A375 (cell line): ENCODE measurements around the gene B3GAT2.

- RAMPAGE, long total RNA, result no peak
These were observed 813 bp downstream of the LMBRD1 start for GRCh38 chr6:69796013-69796380.

GRCh38 chr6:69881797-69882313 is 15.5 kb downstream of the COL19A1 start:
- RAMPAGE, long total RNA, result no peak

GRCh38 chr6:70672373-70672941 is 4.8 kb downstream of the SMAP1 start:
- RAMPAGE, long total RNA, result no peak

- RAMPAGE, long total RNA, result no peak
These were observed 326 bp downstream of the B3GAT2 start for GRCh38 chr6:70956516-70956951.

GRCh38 chr6:70956952-70957431 is at the start of gene B3GAT2:
B3GAT2 (minus strand) TSS chr6:70957060.
- RAMPAGE, long total RNA, result no peak

DNA sequence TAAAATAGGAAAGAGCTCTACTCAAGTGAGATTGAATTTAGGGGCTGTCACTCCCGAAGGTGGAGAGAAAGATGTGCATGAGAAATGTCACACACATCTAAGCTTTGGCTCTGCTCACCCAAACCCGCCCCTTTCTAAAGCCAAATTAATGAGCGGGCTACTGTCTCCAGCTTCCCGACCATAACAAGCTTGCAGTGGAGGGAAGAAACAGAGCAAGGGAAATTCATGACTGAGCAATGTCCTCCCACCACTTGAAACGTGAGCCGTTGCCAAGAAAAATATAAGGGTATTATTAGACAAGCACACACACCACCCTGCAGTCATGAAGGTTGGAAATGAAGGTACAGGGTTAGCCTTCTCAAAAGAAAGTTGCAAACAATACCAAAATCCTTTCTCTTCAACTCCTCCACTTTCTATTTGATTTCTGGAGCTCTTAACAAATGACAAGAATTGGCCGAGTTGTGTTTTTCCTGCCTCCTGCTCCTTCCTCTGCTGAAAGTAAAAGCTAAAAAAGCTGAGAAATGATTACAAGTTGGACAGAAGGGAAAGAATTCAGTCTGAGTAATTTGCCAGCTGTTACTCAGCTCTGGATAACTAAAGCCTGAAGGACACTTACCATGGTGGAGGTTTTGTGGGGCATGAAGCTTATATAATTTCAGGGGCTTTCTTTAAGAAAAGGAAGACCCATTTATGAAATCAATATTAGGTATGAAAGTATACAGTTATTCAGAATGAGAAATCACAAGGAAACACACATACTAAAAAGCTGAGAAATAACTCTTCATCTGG is 151.1 kb upstream of the B3GAT2 start:
- RAMPAGE, long total RNA, result no peak

- RAMPAGE, long total RNA, result no peak
These were observed 1.5 kb upstream of the OGFRL1 start for GRCh38 chr6:71286926-71287682.

GRCh38 chr6:71289186-71289864 is 714 bp downstream of the OGFRL1 start:
- RAMPAGE, long total RNA, result no peak

DNA sequence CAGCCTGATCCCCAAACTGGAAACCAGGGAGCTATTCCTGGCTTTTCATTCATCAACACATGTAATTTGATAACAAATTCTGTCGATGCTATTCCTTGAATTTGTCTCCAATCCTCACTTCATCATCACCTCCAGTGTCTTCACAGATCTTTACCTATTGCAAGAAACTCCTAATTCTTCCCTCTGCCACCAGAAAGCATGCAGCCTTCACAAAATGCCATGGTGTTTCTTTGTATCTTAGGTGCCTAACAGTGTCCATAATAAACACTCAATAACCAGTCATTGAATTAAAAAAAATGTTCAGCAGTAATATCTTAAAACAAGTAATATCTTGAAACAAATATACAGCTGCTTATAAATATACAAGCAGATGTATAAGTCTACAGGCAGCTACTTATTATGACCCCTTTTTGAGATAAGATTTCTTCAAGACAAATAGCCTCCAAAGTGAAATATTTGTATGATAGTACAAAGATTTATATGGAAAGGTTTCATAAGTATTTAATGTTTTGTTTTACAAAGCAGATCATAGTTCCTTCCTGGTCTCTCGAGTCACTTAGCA is 23.8 kb downstream of the OGFRL1 start:
- RAMPAGE, long total RNA, result no peak

DNA sequence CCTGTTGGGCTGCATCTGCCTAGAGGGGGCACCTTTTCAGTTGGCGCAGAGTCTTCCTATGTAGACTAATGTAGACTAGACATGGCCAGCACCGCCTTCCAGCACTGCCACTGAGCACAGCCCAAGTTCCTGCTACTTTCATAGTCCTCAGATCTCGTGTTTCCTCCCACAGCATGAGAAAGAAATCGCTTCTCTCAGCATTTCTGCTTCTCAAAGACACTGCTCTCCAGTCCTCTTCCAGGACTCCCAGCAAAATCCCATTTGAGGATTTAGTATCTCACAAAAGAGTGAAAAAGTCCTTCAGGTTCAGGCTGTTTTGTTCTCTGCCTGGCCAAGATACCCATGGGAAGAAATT is 35.6 kb downstream of the OGFRL1 start:
- RAMPAGE, long total RNA, result no peak

- RAMPAGE, long total RNA, result no peak
These were observed 70.8 kb downstream of the OGFRL1 start for GRCh38 chr6:71359246-71359909.

DNA sequence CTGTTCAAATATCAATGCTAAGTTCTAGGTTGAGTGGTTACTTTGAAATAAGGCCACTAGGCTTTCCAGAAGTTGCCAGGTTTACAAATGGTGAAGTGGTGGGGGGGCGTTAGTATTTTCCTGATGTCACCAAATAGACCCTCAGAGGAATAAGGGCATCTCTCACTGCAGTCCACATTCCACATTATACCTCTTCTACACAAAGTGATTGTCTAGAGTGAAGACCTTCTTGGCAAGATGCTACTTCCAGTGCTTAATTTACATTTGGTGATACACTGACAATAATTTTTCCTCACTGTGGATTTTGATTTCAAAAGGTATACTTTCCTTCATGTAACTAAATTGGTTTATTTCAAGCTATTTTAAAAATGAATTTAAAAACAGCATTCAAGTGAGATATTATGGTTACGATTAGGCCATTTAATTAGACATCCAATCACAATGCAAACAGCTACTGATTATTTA is 129.3 kb downstream of the OGFRL1 start:
- RAMPAGE, long total RNA, result no peak

- RAMPAGE, long total RNA, result no peak
These were observed 180.6 kb downstream of the OGFRL1 start for GRCh38 chr6:71469037-71469800.

DNA sequence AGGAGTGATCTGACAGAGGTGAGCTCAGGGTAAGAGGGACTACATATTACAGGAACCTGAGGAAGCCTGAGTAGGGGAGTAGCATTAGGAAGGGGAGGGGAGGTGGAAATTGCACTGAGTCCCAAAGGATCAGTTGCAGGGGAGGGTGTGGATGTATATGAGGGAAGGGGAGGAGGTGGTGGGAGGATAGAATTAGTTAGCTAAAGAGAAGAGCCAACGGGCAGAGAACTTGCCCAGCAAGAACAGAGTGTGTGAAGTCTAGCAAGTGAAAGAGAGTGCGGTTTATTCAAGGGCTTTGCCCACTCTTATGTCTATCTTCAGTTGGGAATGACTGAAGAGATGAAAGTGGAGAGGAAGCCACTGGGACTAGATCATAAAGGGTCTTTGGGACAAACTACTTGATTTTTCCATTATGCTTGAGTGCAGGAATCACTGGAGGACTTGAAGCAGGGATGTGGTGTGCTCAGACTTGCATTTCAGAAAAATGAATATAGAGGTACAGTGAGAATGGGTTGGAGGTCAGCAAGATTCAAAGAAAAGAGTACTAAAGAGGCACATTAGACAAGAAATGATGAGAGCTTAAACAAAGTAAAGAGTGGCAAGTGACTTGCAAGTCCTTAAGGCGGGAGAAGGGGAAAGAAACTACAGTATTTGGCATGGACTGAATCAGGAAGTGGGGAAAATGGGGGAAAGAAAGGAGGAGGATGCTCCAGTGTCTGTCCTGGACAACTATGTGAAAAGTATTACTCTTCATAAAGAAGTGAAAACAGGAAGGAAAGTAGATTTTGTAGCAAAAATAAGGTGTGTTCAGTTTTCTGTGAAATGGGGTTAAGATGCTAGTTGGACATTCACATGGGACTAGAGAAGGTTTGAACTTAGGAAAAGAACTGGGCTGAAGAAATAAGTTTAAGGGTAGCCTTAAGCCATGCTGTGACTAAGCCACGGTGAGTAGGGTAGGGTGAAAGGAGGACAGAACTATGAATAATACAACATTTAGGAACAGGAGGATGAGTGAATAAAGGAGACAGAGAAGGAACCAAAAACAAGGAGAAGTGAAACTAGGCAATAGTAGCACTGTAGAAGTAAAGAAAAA is 110.7 kb downstream of the KCNQ5 start:
- RAMPAGE, long total RNA, result no peak

- RAMPAGE, long total RNA, result no peak
These were observed 149.2 kb downstream of the KCNQ5 start for GRCh38 chr6:72771082-72771513.

DNA sequence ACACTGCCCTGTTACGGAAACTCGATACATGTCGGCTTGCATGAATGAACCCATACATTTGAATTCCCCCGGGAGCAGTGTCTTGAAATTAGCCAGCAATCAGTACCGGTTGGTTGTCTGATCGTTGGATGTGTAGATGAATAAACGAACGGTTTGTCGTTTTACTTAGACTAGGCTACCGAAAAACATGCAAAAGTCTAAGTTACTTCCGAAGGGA is 970 bp downstream of the CGAS start:
- RAMPAGE, long total RNA, result no peak

DNA sequence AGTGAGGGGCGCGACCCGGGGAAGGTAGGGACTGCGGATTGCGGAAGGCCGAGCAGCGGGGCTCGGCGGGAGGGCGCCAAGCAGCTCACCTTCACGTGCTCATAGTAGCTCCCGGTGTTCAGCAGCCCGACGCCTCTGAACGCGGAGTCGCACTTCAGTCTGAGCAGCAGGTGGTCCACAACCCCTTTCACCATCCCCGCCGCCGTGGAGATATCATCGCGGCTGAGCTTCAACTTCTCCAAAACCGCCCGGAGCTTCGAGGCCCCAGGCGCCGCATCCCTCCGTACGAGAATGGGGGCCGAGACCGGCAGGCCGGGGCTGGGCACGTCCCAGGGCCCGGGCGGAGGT is 687 bp downstream of the CGAS start:
- RAMPAGE, long total RNA, result no peak

- RAMPAGE, long total RNA, result no peak
These were observed 12.0 kb downstream of the EEF1A1 start for GRCh38 chr6:73508603-73509374.

GRCh38 chr6:73509843-73510379 is 10.9 kb downstream of the EEF1A1 start:
- RAMPAGE, long total RNA, result no peak

DNA sequence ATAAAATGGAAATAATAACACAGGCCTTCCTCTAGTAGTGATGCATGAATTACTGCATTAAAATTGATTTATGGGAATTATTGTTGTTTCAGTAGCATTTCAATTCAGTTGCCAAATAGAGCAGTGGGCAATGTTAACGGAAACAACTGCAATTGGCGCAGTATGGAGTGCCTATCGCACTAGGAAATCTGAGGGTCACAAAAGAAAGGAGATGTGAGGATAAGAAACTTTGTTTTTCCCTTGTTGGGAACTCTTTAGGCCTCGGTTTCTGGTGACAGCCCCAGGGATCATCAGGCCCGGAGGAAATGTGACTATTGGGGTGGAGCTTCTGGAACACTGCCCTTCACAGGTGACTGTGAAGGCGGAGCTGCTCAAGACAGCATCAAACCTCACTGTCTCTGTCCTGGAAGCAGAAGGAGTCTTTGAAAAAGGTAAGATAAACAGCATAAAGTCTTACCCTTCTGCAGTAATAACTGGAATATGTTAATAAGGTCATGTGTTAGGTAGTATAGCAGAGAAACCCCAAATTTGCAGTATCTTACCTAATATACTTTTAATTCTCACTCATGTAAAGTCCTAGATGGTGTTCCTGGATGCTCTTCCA is 1.2 kb downstream of the CD109 start:
- RAMPAGE, long total RNA, result no peak